ENCODE measurements around a stretch of chr1.

DNA sequence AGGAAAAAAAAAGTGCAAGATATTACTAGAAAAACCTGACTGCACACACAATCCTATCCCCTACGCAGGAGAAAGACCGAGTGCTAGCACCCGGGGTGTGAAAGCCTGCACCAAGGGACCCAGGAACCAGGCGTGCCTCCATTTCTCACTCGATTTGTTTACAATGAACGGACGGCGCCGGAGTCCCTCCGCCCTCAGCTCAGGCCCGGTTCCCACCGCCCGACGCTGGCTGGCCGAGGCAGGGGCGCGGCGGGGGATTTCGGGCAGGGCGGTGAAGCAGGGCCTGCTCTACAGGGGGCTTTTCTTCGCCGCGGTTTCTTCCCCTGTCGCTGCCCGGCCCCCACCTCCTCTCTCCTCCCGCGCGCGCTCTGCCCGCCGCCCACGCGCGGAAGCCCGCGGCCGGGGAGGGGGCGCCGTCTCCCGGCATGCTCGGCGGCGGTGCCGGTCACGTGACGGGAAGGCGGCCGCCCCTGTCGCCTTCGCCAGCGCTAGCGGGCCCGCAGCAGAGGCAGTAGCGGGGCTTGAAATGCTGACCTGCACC lies 35.8 kb downstream of the ITPKB start:
- PRO-cap: bidirectional peak, plus-strand start at position 241 of the sequence, minus-strand start at position 165 of the sequence; bidirectional peak, plus-strand start at position 448 of the sequence, minus-strand start at position 370 of the sequence
- RRBS, 2 experiments: 2 to 3% methylated on average over 14 of the region's 54 CpGs

GRCh38 chr1:226729996-226730469 lies 9.0 kb downstream of the ITPKB start:
- PRO-cap: no peak
- RRBS, 2 experiments: no CpG with 5 or more reads among the region's 1 CpG

DNA sequence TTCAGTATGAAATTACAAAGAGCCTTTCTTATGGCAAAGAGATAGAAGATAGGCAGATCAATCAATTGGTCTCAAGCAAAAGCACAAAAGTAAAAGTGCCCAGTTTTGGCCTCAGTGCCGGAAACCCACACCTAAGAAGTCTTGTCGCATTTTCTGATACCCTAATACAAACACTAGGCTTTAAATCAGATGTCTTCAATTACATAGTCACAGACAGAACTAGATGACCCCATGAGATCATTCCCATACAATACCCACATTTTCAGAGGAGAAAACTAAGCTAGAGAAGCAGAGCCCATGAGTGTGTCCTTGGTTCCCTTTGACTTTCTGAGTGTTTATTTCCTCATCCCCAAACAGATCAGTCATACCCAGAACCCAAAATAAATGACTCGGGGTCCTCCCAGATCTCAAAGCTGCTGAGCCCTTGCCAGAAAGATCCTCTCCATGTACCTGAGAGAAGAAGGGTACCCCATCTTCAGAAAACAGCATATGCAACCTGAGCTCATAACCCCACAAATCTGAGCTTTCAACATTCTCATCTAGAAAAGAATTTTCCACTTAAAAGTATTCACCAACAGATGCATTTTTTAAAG lies 7.6 kb downstream of the ITPKB start:
- PRO-cap: no peak
- RRBS, 2 experiments: no CpG with 5 or more reads among the region's 3 CpGs

GRCh38 chr1:226942341-226942908 lies 2.3 kb downstream of the COQ8A start:
- PRO-cap: no peak
- RRBS, 2 experiments: no CpG with 5 or more reads among the region's 4 CpGs

GRCh38 chr1:226943763-226944608 lies 3.9 kb downstream of the COQ8A start:
- PRO-cap: no peak
- RRBS, 2 experiments: no CpG with 5 or more reads among the region's 10 CpGs

- PRO-cap: no peak
- RRBS, 2 experiments: 90 to 96% methylated on average over 2 of the region's 6 CpGs
These were observed 33.9 kb downstream of the COQ8A start for GRCh38 chr1:226973987-226974450.

DNA sequence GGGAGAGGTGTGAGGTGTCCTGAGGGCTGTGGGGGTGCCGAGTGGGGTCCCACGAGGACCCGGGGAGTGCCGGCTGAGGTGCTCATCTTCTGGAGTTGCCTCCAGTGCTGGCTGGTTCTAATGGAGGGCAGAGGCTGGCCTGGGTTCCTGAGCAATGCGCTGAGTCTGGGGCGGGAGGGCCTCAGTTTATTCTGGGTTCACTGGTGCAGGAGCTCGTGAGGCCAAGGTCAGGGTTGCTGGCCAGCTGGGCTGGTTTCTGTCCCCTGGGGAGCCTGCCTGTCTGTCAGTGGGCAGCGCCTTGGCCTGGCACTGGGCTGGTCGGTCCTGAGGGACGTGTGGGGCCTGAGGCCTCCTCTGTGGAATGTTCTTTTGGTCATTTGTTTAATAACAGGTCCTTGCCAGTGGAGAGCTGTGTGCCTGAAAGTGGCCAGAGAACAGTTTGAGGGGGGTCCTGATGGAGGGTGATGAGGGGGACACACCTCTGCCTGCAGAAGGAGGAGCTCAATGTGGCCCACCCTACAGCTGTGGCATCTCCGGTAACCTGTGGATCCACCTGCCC lies 34.4 kb downstream of the COQ8A start:
- PRO-cap: no peak
- RRBS, 2 experiments: 90 to 97% methylated on average over 3 of the region's 11 CpGs

GRCh38 chr1:227128885-227129290 lies 188.8 kb downstream of the COQ8A start:
- PRO-cap: no peak

DNA sequence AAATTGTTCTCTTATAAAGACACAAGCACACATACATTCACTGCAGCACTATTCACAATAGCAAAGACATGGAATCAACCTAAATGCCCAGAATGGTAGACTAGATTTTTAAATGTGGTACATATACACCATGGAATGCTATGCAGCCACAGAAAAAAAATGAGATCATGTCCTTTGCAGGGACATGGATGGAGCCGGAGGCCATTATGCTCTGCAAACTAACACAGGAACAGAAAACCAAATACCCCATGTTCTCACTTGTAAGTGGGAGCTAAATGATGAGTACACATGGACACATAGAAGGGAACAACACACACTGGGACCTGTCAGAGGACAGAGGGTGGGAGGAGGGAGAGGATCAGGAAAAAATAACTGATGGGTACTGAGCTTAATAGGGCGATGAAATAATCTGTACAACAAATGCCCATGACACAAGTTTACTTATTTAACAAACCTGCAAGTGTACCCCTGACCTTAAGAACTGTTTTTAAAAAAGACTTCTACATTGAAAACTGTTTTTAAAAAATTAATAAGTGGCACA lies 75.4 kb downstream of the CDC42BPA start:
- PRO-cap: no peak
- RRBS, 2 experiments: no CpG with 5 or more reads among the region's 2 CpGs

GRCh38 chr1:227302703-227303733 lies 15.3 kb downstream of the CDC42BPA start:
- PRO-cap: no peak
- RRBS, 2 experiments: no CpG with 5 or more reads among the region's 2 CpGs

DNA sequence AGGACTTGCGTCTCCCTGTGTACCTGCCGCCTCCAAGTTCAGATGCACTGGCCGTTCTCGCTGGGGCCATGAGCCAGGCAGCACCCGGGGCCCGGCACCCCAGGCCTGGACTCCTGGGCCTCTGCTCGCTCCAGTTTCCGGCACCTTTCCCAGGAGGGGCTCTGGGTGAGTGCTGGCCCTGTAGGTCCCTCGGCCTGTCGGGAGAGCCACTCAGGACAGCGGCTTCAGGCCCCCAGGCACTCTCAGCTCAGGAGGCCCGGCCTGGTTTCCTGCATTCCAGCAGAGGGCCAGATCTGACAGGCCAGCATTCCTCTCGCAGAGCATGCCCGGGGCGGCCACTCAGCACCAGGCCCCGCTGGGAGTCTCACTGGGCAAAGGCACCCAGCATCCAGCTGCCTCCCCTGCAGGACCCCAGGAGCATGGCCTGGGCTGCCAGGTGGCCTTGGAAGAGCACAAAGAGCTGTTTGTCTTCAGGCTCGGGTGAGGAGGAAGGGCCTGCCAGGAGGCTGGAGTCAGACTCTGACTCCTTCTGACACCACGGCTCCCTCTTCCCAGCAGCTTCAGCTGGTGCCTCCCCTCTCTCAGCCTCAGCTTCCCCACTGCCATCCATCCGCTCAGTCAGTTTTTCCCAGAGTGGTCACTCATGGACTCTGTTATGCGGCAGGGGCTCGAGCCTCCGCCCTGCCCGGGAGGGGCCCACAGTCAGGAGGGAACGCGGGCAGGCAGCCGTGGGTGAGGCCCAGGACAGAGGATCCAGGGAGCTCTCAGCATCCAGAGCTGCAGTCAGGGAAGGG lies 51.8 kb downstream of the WNT9A start:
- PRO-cap: no peak
- RRBS, 2 experiments: 82% methylated on average over 6 of the region's 26 CpGs

DNA sequence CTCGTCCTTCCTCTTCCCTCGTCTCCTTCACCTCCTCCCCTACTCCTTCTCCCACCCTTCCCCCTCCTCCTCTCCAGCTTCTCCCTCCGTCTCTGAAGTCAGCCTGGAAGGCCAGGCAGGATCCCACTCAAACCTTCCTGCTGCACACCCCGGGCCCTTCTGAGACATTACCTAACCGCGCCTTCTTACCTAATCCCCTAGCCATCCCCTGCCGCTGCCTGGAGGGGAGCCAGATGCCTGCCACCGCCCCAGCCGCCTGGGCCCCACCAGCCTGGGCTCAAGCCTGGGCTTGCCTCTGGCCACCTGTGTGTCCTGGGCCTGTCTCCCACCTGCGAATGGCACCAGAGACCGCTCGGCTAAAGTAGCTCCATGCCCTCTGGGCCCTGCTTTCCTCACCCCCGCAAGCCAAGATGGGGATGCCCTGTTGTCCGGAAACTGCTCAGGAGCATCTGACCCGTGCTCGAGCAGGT lies 32.0 kb downstream of the WNT9A start:
- PRO-cap: no peak
- RRBS, 2 experiments: no CpG with 5 or more reads among the region's 16 CpGs

- PRO-cap: no peak
- RRBS, 2 experiments: no CpG with 5 or more reads among the region's 21 CpGs
These were observed 3.7 kb downstream of the WNT9A start for GRCh38 chr1:227943930-227944531.

- PRO-cap: no peak
- RRBS, 2 experiments: 80% methylated on average over 2 of the region's 19 CpGs; no CpG with 5 or more reads in 1 of the 2 experiments
These were observed 6.4 kb downstream of the WNT3A start for GRCh38 chr1:228013188-228013683.

GRCh38 chr1:228088359-228089372 lies 6.2 kb downstream of the ARF1 start:
- PRO-cap: no peak
- RRBS, 2 experiments: no CpG with 5 or more reads among the region's 22 CpGs

DNA sequence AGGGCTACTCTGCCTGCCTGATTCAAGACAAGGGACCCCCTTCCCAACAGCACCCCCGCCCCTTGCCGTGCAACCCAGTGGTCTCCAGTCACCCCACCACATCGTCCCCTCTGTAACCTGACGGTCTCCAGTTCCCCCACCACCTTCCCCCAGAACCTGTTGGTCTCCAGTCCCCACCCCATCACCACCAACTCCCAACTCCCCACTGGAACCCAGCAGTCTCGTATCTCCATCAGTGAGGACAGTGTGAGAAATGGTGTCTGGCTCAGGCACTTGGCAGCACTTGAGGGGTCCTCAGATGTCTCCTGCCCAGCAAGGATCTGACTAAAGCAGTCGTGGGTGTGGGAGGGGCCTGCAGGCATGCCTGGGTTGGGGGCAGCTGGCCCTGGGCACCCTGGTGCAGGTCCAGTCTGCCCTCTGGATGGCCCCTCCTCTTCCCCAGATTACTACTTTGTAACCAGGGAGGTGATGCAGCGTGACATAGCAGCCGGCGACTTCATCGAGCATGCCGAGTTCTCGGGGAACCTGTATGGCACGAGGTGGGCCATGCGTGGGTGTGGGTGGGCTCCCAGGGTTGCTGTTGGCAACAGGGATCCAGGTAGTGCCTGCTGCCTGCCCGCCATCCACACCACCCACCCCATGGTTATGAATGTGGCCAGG lies 3.2 kb upstream of the GJC2 start:
- PRO-cap: no peak
- RRBS, 2 experiments: no CpG with 5 or more reads among the region's 15 CpGs

- PRO-cap: no peak
- RRBS, 2 experiments: no CpG with 5 or more reads among the region's 7 CpGs
These were observed 1.9 kb downstream of the GJC2 start for GRCh38 chr1:228151587-228152121.

GRCh38 chr1:228154188-228154547 lies 4.4 kb downstream of the GJC2 start:
- PRO-cap: no peak
- RRBS, 2 experiments: no CpG with 5 or more reads among the region's 7 CpGs

GRCh38 chr1:228212425-228213065 lies 4.7 kb downstream of the OBSCN start:
- PRO-cap: no peak
- RRBS, 2 experiments: 71 to 97% methylated on average over 19 to 24 of the region's 72 CpGs

DNA sequence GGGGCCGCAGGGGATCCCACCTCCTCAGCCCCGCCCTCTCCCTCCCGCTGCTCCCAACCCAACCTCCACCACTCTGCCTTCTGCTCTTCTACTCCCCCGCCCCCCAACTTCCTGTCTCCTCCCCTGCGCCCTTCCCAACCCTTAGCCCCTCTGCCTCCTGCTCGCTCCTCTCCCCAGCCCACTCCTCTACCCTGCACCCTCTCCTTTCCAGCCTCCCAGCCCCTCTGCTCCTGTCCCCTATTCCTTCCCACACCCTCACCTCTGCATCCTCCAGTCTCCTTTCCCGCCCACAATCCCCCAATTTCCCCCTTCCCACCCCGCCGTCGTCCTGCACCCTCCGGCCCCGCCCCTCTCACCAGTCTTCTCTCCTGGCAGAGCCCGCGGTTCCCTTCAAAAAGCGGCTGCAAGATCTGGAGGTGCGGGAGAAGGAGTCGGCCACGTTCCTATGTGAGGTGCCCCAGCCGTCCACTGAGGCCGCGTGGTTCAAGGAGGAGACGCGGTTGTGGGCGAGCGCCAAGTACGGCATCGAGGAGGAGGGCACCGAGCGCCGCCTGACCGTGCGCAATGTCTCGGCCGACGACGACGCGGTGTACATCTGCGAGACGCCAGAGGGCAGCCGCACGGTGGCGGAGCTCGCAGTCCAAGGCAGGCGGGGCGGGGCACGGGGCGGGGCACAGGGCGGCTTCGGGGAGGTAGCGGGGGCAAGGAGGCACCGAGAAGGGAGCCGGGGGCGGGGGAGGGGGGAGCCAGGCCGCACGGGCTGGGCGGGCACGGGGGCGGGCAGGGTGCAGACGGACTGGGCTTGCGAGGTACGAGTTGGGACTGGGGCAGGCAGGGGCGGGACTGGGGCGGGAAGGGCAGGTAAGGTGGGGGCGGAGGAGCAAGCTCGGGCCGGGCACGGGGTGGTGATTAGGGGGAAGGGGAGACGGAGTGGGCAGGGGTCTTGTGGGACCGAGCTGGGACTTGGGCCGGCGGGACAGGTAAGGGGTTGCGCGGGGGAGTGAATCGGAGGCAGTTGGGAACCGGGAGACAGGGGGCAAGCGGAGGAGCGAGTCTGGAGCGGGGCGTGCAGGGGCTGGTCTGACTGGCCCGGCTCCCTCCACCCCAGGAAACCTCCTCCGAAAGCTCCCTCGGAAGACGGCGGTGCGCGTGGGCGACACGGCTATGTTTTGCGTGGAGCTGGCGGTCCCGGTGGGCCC lies 5.6 kb downstream of the OBSCN start:
- PRO-cap: bidirectional peak, plus-strand start at position 674 of the sequence, minus-strand start at position 470 of the sequence
- RRBS, 2 experiments: 57 to 68% methylated on average over 19 to 20 of the region's 92 CpGs